OVCAR3 (cell line): ENCODE results near the gene PELI2.

- RRBS: no CpG with 5 or more reads among the region's 8 CpGs
Measured at GRCh38 chr14:54785105-54785773, 117.4 kb downstream of the GCH1 start.

DNA sequence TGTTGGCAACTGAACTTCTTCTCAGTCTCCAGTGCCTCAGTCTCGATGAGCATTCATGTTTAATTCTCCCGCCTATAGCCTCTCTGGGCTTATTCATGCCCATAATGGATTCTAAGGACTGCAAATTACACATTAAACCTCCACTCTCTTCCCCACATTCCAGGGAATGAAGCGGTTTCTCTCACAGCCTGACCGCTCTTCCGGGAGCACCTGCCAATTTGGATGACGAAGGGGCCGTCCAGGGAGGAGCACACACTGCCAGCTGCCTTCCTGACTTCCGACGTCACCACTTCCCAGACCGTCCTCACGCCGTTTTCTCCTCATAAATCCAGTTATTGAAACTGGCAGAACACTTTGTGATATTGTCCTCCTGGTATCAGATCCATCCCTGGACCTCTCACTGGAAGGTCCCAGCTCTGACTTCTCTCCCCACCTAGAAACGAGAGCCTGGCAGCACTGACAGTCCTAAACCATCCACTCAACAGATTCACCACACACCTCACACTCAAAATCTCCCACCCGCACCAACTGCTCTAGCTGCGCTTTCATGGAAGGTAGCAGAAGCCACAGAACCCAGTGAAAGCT lies 87.6 kb downstream of the GCH1 start:
- RRBS: no CpG with 5 or more reads among the region's 15 CpGs

DNA sequence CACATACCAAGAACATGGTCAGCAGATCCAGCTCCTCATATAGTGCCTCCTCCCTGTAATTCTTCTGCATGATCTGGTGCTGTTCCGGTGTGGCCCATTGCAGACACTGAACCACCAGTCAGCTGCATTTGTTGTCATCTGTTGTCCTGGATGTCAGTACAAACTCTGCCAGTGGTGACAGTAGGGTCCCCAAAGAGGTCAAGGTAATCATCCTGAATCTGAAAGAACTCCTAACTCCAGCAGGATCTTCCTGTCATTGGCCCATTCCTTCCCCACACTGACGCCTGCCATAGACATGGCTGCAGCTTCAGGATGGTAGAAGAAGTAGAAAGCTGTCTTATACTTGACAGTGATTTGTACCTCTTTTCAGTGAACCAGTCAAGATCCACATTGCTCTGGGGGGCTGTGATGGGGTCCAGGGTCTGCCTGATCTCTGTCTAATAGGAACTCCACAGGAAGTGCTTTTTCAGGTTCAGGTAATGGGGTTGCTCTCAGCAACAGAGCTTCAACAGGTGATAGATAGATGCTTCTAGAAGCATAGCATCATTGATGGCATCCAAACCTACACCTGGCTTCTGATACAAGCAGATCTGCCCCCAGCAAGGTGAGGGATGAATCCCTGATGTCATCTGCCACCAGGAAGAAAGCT lies 17.5 kb downstream of the GCH1 start:
- RRBS: no CpG with 5 or more reads among the region's 2 CpGs

GRCh38 chr14:54901382-54901992 lies 1.1 kb downstream of the GCH1 start:
- RRBS: 10% methylated on average over 7 of the region's 27 CpGs

DNA sequence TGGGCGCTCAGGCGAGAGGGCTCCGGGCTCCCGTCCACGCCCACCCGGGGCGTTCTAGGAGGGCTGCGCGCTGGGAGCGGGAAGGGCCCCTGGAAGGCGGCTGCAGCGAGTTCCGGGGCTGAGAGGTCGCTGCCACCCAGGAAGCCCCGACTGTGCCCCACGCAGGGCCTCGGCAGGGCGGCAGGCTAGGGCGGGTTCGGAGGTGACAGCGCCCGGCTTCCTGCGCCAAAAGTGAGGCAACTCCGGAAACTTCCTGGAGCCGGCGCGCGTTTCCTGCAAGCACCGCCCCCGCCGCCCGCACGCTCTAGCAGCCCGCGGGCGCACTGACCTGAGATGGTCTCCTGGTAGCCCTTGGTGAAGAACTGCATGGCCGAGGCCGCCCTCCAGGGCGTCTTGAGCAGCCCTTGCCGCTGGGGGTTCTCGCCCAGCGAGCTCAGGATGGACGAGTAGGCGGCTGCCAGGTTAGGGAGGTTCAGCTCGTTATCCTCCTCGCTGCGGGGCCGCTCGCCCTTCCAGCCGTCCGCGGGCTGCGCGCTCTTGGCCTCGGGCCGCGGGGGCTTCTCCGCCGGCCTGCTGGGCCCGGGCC lies 540 bp downstream of the GCH1 start:
- RRBS: 5% methylated on average over 15 of the region's 60 CpGs

DNA sequence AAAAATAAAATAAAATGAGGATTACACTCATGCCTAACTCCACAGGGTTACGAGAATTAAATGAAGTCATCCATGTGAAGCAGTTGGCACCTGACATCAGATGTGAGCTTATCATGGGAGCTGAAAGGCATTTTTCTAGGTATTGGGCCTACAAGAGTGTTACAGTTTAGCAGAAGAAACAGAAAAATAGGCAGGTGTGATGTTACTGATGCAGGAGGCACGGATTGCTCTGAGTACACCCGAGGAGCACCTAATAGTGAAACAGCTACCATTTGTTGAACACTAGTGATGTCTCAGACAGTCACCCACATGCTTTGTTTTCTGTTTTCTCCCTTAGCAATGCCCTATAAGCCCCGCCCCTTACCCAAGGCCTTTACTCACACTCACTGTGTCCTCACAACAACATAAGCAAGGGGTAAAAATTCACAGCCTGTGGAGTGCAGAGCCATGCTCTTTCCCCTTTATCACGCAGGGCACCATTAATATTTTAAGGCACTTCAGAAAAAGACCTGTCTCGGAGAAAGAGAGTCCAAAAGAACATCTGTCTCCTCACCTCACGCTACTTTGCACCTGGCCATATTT lies 25.7 kb downstream of the MAPK1IP1L start:
- RRBS: no CpG with 5 or more reads among the region's 7 CpGs

GRCh38 chr14:55111218-55111698 lies 17.8 kb upstream of the LGALS3 start:
- RRBS: no CpG with 5 or more reads among the region's 8 CpGs

DNA sequence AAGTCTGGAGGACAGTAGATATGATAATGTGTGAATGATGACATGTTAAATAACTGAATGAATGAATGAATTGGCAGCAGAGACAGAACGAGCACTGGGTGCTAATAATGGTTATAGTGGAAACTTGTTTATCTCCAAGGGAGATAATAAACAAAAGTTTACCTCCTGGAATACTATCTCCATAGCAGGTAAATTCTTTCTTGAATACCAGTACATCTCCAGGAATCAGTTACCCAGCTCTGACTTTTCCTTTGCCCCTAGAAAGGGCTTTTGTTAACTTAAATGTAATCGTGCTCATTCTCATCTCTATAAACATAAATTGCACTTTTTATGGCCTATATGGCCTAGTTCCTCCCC lies 7.2 kb upstream of the LGALS3 start:
- RRBS: no CpG with 5 or more reads among the region's 2 CpGs

GRCh38 chr14:55240514-55241205 lies 30.6 kb upstream of the FBXO34 start:
- RRBS: 82% methylated on average over 8 of the region's 34 CpGs

DNA sequence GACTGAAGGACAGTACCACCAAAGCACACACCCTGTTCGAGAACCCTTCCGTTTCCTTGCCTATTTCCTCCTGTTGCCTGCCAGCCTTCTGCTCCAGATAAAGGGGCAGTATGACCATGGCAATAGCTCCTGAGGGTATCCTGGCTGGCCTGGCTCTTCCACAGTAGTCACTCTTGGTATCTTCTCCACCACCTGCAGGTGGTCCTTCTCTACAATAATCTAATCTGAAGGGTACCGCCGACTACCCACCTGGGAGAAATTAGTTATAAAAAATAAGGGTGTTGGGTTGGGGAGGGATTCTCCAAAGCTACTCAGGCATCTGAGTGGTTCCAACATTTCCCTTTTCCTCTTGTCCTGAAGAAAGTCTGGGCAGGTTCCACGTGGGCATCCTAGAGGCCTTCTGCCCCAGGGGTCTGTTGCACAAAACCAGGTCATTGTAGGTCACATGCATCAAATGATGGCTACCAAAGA lies 45.9 kb downstream of the ATG14 start:
- RRBS: no CpG with 5 or more reads among the region's 5 CpGs

GRCh38 chr14:55611738-55612614 lies 32.0 kb downstream of the KTN1 start:
- RRBS: no CpG with 5 or more reads among the region's 6 CpGs

DNA sequence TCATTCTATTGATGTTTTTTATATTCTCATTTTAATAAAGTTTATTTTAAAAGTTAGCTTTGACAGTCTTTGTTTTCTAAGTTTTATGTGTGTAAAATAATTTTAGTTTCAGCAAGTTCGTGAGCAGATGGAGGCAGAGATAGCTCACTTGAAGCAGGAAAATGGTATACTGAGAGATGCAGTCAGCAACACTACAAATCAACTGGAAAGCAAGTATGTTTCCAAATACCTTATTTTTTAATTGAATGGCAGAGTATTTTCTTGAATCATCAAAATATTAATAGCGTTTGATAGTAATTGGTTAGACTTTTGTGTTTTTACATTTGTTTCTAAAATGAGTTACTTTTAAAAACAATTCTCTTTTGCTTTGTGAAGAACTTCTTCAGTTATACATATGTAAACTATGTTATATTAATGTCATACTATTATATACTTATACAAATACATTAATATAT lies 53.1 kb downstream of the KTN1 start:
- RRBS: no CpG with 5 or more reads among the region's 2 CpGs

GRCh38 chr14:55661404-55661813 lies 81.4 kb downstream of the KTN1 start:
- RRBS: no CpG with 5 or more reads among the region's 2 CpGs

- RRBS: no CpG with 5 or more reads among the region's 2 CpGs
Measured at GRCh38 chr14:55832004-55832518, 252.1 kb downstream of the KTN1 start.

GRCh38 chr14:55864916-55865253 lies 253.3 kb upstream of the PELI2 start:
- RRBS: 97% methylated on average over 2 of the region's 10 CpGs

GRCh38 chr14:56118210-56119175 lies at the start of gene PELI2:
Gene PELI2 (plus strand): TSS chr14:56118411.
- RRBS: 3% methylated on average over 82 of the region's 147 CpGs

DNA sequence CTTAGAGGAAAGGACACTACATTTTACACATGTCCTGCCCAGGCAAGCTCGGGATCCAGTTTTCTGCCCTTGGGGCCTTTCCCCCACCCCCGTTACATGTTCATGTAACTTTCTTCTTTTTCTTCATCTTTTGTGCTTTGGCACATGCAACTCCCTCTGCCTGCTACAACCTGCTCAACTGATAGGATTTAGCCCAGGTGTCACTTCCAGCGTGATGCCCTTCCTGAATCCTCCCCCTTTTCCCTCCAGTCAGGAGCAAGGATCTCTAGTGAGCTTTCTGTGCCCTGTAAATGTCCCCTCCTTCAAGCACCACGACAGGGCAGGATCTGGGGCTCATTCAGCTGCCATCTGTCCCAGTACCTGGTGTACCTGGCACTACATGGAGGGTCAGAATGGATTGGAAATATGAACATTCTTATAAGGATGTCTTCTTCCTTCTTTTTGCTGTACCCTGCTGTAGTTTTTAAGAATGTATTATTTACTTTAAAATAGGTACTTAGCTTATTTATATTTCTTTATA lies 15.4 kb downstream of the PELI2 start:
- RRBS: no CpG with 5 or more reads among the region's 4 CpGs

DNA sequence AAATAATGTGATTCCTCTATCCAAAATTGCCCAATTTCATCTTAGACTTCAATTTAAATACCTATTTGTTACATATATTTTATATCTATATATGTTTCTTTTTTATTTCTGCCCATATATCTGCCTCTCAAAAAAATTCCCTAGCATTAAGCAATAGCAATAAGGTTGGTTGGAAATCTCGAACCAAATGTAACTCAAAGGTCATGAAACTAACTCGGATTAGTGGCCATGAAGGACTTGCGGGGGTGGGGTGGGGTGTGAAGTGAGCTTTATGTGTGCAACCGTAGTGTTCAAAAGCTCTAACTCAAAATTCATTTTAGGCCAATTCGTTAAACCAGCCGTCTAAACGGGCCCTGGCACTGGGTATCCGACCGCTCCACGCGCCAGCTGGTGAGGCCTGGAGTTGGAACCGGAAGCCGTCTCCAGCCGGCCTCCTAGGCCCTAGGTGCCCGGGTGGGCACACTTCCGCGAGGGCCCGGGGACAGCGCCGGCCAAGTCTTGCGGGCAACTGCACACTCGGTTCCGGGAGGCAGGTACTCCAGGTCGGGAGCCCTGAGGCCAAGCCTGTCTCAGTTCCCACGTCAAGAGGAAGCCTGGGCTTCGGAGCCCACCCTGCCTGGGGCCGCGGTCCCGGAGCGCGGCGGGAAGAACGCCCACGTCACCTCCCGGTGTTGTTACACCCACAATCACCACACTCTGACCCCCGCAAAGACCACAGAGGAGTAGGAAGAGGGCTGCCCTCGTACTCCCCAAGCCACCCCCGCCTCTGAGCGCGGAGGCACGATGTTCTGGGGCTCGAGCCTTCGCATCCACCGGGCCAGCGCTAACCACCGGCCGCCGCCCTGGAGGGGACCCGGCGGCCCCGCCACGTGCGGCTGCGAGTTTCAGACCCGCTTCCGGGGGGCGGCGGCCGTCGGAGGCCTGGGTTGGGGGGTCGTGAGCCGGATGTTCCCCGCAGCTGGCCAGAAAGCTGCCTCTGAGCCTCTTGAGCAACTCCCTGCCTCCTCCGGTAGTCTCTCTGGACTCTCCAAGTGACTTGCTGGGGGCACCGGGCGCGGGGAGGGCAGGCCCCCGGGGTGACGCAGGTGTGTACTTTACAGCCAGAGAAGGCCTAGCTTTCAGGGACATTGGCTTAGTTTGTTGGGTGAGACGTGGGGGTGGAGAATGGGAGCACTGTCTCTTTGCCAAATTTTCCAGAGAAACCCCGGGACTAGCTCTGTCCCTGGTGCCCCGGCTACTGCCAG lies 16.0 kb downstream of the OTX2 start:
- RRBS: 91% methylated on average over 38 of the region's 72 CpGs

GRCh38 chr14:56798000-56799021 lies 12.0 kb downstream of the OTX2 start:
- RRBS: 93% methylated on average over 27 of the region's 81 CpGs

GRCh38 chr14:56805416-56805894 lies 4.8 kb downstream of the OTX2 start:
- RRBS: no CpG with 5 or more reads among the region's 12 CpGs